Neuron (in vitro differentiated cells): ENCODE measurements around the gene PRAMEF33.

DNA sequence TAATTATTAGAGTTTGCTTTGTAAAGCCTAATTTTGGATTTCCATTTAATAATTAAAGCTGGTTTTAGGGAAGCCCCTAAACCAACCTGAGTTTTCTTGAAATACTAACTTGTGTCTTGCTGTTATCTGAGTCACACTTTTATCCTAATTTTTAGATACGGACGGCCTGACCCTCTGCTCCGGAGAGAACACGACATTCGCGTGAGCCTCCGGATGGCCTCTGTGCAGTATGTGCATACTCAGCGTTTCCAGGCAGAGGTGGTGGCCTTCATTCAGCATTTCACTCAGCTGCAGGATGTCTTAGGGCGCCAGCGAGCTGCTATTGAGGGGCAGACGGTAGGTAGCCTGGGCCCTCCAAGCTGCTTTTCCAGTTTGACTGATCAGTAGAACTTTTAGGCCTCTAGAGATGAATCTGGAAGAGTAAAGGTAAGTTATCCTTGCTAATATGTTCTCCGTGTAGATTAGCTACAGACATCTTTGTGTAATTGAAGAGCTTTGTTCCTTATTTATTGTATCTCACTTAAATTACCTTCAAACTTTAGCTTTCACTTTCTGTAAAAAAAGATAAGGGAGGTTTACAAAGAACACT is 63.6 kb downstream of the VPS13D start:
- PRO-cap: no peak

DNA sequence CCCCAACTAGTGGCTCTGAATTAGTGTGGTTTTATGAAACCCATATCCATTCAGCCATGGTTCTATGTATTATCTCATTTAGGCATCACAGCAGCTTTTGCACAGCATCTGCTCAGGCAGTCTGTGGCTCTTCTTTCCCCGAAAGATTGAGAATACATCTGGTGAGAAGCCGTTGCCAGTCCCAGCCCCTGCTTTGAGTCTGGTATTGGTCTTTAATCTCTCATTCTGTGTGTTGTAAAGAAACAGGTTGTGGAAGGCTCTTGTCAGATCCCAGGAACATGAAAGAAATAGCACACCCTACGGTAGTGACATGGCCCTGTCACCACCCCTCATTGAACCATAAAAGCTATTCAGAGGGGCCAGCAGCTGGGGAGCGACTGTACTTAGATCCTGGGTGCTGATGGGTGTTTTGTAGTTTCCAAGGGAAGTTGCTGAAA is 145.2 kb downstream of the DHRS3 start:
- PRO-cap: no peak

DNA sequence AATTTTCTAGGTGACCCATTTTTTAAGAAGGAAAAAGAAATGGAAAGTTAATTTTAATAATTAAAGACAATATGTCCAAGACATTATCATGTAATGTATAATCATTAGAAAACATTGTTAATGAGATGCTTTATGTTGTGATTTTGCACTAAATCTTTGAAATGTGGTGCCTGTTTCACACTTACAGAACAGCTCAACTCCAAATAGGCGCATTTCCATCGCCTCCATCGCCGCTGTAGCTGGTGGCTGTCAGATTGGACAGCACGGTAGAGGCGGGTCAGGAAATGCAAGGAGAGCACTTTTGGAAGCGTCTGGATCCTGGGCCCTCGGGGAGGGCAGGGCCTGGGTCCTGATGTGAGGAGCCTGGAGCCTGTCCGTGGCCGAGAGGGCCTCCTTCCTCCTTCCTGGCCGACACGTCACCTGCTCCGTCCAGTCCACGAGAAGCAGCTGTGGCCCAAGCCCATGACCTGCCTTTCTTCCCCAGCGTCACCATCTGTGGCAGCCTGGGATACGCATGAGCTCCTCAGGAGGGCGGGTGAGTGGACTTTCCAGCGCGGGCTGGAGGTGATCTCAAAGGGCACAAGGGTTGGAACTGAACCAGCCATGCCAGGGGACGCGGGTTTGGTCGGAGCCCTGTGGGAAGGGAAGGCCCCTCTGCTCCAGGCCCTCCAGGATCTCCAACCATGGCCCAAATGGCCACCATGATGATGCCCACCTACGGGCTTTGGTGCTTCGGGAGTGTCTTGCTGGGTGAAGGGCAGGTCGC is 90.6 kb downstream of the DHRS3 start:
- PRO-cap: no peak

GRCh38 chr1:12539977-12540992 is 77.7 kb downstream of the DHRS3 start:
- PRO-cap: no peak

- PRO-cap: no peak
These were observed 32.8 kb downstream of the DHRS3 start for GRCh38 chr1:12584797-12586116.

DNA sequence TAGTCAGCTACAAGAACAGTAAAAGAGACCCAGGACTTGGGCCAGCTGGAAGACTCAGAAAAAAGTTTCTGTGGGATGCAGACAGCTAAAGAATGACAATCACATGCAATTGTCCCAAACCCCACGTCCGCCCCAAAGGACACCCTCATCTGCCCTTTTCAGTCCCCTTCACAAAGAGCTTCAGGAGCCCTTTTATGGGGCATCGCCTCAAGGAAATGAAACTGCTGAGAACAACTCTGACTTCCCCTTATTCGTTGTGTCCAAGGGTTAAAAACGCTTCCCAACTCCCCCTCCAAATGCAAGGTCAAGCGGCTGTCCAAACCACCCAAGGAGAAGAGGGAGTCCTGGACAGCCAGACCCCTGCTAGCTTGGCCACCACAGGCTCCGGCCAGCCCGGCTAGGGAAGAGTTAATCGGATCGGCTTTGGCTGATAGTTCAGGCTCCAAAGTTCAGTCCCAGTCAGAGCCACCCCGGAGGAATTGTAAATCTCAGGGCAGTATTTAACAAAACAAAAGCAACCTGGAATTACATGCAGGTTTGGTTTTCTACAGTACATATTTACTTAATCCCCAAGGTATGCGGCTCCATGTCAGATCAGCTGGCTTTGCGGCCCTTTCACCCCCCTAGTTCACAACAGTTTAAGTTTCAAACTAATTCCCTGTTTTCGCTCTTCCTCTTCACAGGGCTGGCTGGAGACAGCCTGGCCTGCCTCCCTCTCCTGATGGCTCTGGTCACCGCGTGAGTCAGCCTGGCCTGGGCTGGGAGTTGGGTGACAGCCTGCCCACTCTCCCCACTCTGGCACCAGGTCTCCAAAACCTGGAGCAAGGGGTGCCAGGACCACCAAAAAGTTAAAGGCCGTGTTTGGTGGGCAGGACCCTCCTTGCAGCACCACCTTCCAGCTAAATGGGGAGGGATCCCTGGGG is 2.2 kb downstream of the DHRS3 start:
- PRO-cap: no peak

GRCh38 chr1:13303303-13303733 is at the start of gene PRAMEF33:
PRAMEF33 (plus strand) TSS chr1:13303539.
- PRO-cap: no peak

- PRO-cap: no peak
These were observed 1.4 kb downstream of the LRRC38 start for GRCh38 chr1:13512415-13512764.

DNA sequence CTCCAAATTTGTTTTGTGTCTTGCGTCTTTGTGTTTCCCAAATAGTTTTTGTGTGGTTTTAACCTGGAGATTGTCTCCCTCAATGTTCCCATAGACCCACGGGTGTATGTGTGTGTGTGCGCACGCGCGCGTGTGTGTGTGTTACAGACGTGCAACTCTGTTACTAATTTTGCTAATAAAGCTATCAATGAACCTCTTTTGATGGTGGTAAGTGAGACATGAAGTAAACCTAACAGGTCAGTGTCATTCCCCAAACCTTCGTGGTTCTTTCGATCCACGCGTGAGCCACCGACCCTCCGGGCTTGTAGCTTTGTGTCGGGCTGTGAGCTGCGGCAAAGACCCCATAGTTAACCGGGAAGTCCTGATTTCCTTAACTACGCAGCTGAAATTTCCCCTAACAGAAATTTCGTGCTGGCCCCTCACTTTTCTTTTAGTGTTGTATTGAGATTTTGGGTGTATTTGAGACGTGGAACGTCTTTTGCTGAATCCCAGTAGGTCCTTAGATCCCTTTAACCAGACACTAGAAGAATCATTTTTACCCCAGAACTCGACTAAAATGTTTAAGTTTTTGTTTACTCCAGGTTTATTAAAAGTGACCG is 867 bp downstream of the PRDM2 start:
- PRO-cap: no peak

DNA sequence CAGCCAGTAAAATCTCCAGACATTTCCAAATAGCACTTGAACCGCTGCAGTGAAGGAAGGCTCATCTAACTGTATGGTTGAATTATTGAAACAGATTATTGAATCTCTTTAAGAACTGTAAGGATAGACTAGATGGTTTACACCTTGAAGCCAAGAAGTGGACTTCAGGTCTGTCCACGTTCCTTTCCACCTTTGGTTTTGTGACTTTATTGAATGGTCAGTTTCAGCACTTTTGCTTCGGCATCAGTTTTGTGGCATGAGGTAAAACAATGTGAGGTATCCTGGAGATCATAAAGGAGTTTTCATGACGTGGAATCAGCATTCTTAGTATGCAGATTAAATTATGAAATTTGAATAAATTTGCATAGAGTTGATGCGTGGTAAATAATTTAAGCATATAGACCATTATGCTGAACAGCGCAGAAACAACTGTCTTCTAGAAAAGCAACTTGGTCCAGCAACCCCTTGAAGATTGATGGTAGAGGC is 3.4 kb downstream of the PRDM2 start:
- PRO-cap: no peak

DNA sequence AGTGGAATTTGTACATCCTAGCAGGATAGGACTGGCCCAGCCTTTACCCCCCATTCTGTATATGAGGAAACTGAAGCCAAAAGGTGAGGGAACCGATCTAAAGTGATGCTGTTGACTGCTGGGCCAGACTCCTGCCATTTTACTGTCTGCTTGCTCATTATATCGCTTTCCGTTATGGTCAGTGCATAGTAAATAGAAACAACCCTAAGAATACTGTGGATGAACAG is 31.9 kb downstream of the PRDM2 start:
- PRO-cap: no peak

- PRO-cap: no peak
These were observed 81.3 kb downstream of the PRDM2 start for GRCh38 chr1:13780835-13782109.

GRCh38 chr1:13789738-13790965 is 90.2 kb downstream of the PRDM2 start:
- PRO-cap: no peak

DNA sequence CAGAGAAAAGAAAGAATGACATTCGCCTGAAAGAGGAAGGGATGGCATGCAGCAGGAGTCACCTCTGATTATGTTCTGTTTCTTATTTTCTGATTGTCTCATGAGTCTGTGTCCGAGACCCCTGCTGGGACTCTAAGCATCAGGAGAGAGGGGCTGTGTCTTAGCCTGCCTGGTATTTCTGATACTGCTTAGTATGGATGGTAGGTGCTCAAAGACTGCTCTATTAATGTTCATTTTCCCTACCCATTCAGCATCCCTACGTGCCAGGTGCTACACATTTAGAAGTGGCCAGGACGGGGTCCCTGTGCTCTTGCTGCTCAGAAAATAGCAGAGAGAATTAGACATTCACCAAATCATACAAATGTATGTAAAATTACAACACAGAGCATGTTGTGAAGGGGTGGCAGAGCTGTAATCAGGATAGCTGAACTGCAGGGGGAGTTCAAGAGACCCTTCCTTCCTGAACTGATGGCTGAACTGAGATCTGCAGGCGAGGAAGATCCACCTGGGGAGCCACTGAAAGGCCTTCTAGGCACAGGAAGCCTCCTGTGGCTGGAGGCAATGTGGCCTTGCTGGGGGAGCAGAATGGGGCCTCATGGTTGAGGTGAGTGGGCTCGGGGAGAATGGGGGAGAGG is 216.4 kb downstream of the PRDM2 start:
- PRO-cap: no peak

DNA sequence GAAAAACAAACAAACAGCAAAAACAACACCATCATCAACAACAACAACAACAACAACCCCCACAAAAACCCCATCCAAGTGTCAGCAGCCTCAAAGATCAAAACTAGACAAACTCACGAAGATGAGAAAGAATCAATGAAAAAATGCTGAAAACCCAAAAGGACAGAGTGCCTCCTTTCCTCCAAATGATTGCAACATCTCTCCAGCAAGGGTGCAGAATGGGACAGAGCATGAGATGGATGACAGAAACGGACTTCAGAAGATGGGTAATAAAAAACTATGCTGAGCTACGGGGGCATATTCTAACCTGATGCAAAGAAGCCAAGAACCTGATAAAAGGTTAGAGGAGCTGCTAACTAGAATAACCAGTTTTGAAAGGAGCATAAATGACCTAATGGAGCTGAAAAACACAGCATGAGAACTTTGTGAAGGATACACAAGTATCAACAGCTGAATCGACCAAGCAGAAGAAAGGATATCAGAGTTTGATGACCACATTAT is 297.2 kb downstream of the PRDM2 start:
- PRO-cap: no peak

DNA sequence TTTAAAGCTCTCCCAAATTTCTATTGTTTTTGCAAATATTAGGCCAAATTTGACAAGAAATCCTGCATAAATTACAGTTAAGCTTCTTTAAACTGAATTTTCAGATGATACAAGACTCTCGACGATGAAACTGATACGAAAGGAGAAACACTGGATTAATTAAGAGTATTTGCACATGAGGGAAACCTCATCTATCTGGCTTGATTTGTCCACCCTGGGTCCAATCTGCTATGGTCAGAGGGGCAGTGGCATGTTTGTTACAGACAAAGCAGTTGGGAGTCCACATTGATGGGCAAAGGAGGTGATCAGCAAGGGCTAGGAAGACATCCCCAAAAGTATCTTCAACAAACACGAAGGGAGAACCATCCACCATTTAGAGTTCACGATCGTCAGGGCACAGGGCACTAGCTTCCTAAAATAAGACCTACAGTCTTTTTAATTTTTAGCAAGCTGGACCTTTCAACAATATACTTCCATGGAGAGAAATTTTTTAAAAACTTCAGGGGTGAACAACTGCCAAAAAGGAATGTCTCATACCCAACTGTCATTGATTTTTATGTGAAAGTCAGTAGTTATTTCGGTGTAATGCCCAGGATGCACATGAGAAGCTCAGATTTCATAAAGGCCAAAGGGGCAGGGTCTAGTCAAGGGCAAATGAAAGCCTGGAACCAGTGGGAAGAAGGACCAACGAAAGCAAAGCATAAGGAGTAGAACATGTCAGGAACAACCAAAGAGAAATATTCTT is 374.7 kb upstream of the KAZN start:
- PRO-cap: no peak

- PRO-cap: no peak
These were observed 143.6 kb downstream of the KAZN start for GRCh38 chr1:14742096-14742466.

- PRO-cap: no peak
These were observed 264.7 kb downstream of the KAZN start for GRCh38 chr1:14863124-14863655.

GRCh38 chr1:14999294-14999983 is 154.1 kb upstream of the TMEM51 start:
- PRO-cap: no peak

- PRO-cap: no peak
These were observed 43.3 kb downstream of the TMEM51 start for GRCh38 chr1:15196721-15197427.